ENCODE results near the gene ARSJ.

DNA sequence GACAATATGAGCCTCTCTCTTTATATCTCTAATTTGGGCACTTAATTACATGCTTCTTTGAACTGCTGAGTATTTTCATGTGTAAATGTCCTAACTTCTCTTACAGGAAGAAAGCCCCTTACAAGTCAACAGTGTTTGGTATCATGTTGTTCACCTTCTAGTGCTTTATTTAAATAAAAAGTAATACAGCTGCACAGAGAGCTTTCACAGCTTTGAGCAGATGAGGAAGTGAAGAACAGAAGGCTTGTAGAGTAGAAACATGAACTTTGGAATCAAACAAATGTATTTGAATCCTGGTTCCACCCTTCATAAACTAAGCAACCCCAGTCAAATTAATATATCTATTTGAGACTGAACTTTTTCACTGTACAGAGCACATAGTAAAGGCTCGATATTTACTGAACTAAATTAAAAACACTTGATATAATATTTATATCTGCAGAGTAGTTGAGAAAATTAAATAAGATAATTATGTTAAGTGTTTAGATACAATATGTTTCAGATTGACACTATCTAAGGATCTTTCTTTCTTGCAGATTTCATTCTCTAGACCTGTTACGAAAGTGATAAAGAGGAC is 120.5 kb downstream of the CAMK2D start:
- PRO-cap, result no peak

DNA sequence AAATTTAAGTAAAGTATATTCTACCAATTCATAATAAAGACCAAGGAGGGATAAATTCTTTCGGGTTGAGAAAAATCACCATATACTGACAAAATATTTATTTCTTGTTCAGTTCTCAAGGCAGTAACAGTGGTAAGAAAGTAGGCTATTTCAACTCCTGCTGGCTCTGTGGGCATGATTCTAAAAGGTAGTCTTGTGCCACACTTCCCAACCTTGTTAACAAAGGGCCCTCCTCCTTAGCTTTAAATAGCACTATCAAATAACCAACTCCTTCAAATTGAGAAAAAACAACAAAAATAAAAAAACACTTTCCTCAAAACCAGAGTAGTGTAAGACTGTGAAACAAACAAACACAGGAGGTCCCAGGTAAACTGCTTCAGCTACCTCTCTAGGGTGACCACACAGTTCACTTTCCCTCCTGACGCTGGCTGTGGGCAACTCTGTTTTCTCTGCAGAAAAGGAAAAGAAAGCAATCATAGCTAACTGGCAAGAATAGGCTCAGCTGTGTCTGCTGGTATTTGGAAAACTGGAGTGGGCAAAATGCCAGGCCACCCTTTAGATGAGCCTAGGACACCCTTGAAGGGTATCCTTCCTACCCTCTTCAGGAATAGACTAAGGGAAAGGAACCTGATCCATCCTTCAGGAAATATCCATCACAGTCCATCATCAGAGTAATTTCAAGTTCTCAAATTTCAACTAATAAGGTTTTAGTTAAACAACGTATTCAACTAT is 61.1 kb downstream of the CAMK2D start:
- PRO-cap, result no peak

DNA sequence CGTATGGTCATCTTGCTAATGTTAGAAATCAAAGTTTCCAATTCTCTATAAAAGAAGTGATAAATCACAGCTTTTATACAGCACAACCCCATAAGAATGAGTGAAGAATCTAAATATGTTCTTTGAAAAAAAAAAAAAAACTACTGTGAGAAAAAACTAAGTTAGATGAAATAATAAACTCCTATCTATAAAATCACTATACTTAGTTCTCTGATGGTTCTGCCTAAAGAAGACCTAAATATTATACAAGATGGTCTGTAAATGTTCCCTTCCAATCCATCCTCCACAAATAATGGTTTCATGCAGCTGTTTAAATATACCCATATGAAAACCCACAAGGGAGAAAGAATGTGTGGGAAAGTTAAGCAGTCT is 23.5 kb downstream of the CAMK2D start:
- PRO-cap, result no peak

- PRO-cap, result no peak
These were observed 19.6 kb downstream of the CAMK2D start for GRCh38 chr4:113741684-113742614.

DNA sequence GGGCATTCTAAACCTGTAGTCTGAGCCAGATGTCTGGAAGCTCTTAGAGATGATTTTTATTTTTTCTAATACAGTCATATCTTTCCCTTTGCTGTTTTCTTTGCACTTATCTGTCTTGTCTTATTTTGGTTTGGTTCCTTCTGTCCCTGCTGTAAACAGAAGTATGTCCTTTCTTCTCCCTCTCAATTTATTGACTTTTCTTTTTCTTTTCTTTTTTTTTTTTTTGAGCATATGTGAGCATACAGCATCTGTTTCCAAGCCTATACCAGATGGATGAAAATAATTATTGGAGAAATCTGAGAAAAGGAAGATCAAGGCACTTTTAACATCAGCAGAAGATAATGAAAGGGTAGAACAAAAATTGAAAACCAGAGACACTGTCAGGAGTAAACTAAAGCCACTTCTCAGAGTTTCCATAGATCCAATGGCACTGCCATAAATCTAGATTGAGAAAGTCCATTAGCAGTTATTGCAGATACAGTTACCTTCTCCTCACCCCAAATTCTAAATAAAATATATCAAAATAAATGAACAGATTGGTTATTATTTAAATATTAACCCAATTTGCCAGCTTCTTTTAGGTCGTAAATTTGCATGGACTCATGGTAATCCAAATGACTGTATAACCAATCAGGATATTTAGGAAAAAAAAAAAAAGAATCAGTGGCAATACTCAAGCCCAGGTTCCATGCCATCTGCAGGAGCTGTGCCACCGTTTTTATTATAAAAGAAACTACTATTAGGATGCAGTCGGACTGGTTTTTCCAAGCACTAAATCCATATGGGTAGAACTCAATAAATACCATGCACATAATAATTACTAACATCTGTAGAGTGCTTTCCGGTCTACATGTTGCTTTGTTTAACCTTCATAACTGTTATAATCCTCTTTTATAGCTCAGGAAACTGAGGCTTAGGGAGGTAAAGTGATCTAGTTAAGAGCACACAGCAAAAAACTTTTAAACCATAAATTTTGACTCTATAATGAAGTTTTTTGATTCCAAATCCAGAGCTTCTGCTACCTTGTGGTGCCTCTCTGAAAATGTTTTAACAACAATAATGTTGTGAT is 24.3 kb downstream of the ARSJ start:
- PRO-cap, result no peak

DNA sequence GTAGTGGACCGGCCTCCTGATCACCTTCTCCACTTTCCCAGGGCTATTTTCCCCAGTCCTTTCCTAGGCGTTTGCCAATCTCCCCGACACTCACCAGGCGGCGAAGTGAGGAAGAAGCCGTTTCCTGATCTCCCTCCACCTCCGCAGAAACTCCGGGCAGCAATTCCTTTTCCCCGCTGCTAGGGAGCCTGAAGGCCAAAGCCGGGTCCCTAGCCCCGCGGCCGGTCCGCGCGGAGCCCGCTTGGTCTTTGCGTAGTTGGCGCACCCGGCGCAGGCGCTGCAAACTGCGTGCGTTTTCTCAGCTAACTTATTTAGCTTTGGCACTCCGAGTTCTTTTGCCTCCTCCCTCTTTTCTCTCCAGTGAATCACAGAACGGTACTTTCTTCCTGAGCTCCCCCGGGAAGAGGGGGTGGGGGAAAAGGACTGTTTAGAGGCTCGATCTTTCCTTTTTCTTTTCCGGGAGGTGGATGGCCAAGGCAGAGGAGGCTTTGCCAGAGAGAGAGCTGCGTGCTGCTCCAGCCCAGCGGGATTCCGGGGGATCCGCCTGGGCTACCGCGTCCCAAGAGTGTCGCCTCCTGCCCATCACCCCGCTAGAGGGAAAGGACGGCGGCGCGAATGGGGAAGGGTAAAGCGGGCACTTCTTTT is at the start of gene ARSJ:
Gene ARSJ (minus strand): TSS at position 286 of the 645 bp plus-strand sequence.
- PRO-cap, result bidirectional peak, plus-strand start at position 198 of the sequence, minus-strand start at position 107 of the sequence; bidirectional peak, plus-strand start at position 412 of the sequence, minus-strand start at position 250 of the sequence; bidirectional peak, plus-strand start at position 479 of the sequence, minus-strand start at position 528 of the sequence

DNA sequence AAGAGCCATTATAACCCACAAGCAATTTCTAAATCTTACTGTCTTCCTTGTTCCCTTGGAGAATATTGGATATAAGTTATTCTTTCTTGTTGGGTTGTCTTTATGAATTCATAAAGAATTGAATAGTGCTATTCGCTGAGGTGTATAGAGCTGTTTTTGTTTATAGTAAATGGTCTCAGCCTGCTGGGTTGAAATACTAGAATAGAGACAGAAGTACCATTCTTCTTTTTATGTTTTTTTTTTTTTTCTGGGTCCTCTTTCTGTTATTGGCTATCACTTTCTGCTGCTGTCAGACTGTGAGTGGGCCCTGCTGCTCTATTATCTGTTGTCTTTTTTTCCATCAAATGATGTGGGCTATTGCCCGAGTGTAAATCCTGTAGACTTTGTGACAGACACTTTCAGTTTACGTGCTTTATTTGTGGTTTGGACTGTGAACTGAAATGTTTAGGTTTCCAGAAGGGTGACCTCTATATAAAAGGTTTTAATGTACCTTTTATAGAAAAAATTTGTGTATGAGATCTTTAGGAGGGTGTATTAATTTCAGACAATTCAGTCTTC is 3.1 kb downstream of the UGT8 start:
- PRO-cap, result no peak

DNA sequence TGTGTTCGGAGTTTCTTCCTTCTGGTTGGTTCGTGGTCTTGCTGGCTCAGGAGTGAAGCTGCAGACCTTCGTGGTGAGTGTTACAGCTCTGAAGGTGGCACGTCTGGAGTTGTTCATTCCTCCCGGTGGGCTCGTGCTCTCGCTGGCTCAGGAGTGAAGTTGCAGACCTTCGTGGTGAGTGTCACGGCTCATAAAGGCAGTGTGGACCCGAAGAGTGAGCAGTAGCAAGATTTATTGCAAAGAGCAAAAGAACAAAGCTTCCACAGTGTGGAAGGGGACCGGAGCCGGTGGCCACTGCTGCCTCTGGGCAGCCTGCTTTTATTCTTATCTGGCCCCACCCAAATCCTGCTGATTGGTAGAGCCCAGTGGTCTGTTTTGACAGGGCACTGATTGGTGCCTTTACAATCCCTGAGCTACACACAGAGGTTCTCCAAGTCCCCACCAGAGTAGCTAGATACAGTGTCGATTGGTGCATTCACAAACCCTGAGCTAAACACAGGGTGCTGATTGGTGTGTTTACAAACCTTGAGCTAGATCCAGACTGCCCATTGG is 65.4 kb upstream of the NDST4 start:
- PRO-cap, result no peak

- PRO-cap, result no peak
These were observed 202.9 kb upstream of the NDST3 start for GRCh38 chr4:117831436-117831803.

DNA sequence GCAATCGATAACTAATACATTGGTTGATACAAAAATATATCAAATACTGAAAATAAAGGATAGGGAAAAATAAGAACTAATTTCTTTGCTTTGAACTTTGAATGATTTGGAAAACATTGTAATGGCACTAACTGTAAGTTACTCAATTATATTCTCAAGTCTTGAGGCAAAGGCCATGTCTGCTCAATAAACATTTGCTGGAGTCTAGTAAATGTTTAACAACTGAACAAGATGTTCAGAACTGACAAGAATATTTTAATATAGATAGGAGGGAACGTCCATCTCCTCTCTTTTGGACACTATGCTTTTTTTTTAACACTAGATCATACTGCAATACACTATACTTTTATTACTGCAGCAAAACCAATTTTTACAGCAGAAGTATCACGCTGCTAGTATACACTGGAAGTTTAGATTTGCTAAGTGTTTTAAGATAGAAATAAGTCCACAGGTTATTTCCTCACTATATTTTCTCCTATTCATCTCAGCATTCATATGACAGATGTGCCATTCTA is 76.2 kb downstream of the PRSS12 start:
- PRO-cap, result no peak

- PRO-cap, result no peak
These were observed 8.9 kb downstream of the SEC24D start for GRCh38 chr4:118826973-118827569.

DNA sequence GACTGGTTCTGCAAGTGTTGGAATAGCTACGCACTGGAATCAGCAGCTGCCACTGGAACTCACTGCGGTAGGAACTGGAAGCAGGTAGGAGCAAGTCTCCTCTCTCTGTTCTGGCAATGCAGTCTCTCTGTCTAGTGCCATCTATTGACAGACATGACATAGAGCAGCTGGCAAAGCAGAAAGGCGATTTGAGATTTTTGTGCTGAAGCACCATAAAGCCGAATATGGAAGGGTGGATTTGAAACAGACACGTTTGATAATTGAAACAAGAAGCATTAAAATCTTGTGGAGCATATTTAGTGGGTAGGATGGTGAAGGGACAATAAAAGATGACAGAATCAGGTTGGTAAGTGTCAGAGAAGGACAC is 23.5 kb upstream of the SYNPO2 start:
- PRO-cap, result no peak

DNA sequence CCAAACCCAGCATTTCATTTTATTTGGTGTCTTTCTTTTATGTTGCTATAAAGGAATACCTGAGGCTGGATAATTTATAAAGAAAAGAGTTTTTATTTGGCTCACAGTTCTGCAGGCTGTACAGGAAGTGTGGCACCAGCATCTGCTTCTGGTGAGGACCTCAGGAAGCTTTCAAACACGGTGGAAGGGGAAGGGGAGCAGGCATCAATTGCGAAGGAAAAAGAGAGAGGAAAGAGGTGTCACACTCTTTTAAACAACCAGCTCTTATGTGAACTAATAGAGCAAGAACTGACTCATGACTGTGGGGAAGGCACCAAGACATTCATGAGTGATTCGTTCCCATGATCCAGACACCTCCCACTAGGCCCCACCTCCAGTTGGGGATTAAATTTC is 59.8 kb downstream of the SYNPO2 start:
- PRO-cap, result no peak

DNA sequence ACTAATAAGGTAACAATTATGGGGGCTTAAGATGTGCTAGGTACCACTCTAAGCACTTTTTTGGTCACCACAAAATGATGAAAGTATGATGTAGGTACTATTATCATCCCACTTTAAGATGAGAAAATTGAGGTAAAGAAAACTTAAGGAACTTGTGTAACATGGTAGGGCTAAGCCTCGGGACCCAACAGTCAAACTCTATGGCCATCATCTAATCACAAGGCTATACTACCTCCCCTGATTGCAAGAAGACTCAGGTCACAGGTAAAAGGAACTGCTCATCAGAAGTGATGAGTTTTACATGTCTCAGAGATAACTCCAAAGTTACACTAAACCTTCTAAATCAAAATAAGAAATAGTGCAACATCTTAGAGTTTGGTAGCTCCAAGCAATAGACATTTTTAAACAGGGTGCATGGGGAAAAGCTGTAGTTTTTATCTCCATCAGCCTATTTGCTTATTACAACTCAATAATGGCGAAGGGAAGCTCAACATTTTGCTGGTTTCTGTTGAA is 96.5 kb upstream of the MYOZ2 start:
- PRO-cap, result no peak

- PRO-cap, result no peak
These were observed 88.7 kb upstream of the MYOZ2 start for GRCh38 chr4:119046774-119047495.

DNA sequence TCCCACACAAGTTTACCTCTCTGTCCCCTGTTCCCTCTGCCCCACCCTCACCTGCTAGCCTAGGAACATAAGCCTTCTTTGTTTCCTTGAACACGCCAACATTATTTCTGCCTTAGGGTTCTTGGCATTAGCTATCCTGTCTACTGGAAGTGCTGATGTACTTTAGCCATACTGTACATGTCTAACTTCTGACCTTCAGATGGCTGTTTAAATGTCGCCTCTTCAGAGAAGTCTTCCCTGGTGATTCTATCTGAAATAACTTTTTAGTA is 28.3 kb upstream of the USP53 start:
- PRO-cap, result no peak

- PRO-cap, result no peak
These were observed 18.3 kb downstream of the USP53 start for GRCh38 chr4:119230844-119231229.

- PRO-cap, result no peak
These were observed 16.9 kb downstream of the MAD2L1 start for GRCh38 chr4:120049576-120050270.

DNA sequence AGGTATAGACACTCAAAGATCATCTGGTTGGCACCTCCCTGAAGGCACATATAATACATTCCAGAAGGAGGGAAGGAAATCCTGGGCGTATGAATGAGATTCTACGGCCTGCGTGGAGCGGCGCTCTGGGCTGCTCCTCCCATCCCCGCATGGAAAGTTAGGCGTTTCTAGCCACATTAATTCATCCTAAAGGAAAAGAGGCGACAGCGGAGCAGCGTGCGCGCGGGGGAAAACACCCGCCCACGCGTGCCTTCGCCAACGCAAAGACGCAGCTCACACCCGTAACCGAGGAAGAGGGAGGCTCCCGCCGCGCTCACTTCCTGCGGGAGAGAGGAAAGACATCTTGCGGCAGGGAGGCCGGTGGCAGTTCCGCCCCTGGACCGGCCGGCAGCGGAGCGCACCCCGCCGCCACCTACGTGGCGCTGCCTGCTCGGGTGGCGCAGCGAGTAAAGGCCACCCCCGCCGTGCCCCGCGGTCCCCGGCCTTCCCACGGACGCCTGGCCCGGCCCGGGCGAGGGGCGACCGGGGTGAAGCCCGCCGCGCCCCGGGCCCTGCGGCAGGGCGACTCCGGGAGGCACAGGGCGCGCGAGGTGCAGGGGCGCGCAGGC is 532 bp downstream of the PRDM5 start:
- PRO-cap, result bidirectional peak, plus-strand start at position 90 of the sequence, minus-strand start at position 25 of the sequence; bidirectional peak, plus-strand start at position 189 of the sequence, minus-strand start at position 151 of the sequence; bidirectional peak, plus-strand start at position 366 of the sequence, minus-strand start at position 262 of the sequence

GRCh38 chr4:121072976-121073344 is 625 bp upstream of the NDNF start:
- PRO-cap, result bidirectional peak, plus-strand start at chr4:121073250, minus-strand start at chr4:121073201